Measurements from ENCODE around the genes OR1E1 and ASPA.

GRCh38 chr17:2179411-2180232, 124.0 kb downstream of the SMG6 start:
- PRO-cap, result no peak

DNA sequence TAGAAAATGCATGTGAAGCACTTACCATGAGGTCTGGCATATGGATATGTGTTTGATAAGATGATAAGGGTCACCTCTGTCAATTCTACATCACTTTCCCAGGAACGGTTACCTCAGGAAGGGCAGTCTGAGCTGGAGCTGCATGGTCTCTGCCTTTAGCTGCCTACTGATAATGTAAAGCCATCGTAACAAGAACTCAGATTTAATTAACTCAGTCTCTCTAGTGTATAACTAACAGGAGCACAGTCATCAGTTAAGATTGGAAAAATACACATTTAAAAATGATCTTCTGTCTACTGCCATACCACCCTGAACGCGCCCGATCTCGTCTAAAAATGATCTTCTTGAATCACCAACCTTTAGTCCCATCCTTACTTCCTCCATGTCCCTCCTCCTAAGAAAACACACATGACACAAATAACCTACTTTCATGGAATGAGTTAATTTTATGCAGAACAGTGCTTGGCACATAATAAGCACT, 114.9 kb downstream of the SMG6 start:
- PRO-cap, result no peak

DNA sequence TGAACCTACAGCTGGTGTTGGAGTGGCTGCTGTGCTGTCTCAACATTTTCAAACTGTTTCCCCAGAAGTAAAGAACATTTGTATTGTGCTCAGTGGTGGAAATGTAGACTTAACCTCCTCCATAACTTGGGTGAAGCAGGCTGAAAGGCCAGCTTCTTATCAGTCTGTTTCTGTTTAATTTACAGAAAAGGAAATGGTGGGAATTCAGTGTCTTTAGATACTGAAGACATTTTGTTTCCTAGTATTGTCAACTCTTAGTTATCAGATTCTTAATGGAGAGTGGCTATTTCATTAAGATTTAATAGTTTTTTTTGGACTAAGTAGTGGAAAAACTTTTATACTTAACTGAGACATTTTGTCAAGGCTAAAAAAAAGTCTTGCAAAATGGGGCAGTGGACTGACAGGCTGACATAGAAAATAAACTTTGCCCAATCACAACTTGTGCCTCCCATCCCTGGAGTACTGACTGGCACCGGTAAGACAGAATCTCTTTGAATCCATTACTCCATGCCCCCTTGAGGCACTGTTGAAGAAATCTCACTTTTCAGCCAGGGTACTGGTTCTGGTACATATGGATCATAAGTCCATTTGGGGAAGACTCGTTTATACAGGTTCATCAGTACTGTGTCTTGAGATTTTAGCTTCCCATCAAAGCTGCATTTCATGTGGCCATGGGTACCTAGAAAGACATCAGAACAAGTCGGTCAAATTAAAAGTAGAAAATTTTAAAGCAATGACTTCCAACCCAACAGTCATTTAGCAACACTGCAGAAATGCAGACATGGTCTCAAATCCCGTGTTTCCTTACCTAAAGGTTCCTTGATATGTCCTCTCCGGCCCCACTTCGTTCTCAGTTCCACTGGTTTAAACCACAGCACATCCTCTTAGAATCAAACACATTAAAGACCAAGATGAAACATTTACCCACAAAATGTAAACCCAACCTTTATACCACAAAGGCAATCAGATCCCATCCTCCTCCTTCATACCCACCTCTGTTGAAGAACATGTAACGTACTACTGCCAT, 12.2 kb downstream of the TSR1 start:
- PRO-cap, result no peak

- PRO-cap, result no peak
Observed at GRCh38 chr17:2335797-2336240, 438 bp downstream of the TSR1 start.

GRCh38 chr17:2395802-2396349, 5.0 kb downstream of the MNT start:
- PRO-cap, result bidirectional peak, plus-strand start at chr17:2396100, minus-strand start at chr17:2395892

DNA sequence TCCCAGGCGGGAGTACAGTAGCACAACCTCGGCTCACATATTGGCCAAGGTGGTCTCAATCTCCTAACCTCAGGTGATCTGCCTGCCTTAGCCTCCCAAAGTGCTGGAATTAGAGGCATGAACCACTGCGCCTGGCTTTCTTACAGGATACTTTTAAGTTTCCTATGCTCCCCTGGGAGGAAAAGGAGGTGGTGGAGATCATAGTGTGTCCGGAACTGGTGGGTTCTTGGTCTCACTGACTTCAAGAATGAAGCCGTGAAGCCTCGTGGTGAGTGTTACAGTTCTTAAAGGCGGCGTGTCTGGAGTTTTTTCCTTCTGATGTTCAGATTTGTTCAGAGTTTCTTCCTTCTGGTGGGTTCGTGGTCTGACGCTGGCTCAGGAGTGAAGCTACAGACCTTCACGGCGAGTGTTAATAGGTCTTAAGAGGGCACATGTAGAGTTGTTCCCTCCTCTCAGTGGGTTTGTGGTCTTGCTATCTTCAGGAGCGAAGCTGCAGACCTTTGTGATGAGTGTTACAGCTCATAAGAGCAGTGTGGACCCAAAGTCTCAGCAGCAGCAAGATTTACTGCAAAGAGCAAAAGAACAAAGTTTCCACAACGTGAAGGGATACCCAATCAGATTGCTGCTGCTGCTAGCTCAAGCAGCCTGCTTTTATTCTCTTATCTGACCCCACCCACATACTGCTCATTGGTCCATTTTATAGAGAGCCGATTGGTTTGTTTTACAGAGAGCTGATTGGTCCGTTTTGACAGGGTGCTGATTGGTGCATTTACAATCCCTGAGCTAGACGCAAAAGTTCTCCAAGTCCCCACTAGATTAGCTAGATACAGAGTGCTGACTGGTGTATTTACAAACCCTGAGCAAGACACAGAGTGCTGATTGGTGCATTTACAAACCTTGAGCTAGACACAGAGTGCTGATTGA, 19.5 kb upstream of the METTL16 start:
- PRO-cap, result no peak

GRCh38 chr17:2602104-2602492, 8.6 kb downstream of the PAFAH1B1 start:
- PRO-cap, result no peak

- PRO-cap, result no peak
Observed at GRCh38 chr17:2706931-2707614, 4.5 kb downstream of the CLUH start.

- PRO-cap, result unidirectional peak, minus-strand start at chr17:2724857
Observed at GRCh38 chr17:2724623-2725145, 13.1 kb upstream of the CLUH start.

GRCh38 chr17:2854327-2854743, 58.1 kb downstream of the RAP1GAP2 start:
- PRO-cap, result bidirectional peak, plus-strand start at chr17:2854494, minus-strand start at chr17:2854267

DNA sequence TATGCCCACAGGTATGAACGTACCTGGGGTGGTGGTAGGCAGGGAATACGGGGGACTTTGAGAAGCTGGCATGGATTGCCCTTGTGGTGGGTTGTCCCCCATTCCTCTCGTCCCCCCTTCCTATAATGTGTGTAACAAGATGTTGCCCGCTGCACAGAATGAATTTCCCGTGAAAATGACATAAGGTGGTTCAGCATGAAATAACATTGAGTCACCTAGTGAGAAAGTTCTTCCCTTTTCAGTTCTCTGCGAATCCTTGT, 58.8 kb downstream of the RAP1GAP2 start:
- PRO-cap, result no peak

DNA sequence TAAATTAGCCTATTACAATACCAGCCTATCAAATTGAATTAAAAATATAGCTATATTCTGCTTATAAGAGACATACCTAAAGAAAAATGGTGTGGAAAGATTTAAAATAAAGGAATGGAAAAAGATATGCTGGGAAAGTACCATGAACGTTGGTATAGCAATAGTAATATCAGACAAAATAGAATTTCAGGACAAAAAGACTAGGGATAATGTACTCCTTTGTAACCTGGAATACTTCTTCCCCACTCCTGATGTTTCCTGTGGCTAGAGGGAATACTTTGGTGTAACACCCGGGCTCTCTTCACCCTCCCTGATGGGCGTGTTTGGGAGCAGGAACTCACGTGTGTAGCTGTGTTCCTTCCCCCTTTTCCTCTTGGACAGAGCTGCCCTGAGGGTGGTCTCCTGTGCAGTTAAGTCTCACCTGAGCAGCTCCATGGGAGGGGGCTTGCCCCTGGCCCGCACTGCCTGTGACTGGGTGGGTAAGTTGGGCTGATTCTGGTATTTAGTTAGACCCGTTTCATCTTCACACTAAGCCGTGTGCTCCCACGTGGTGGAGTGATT, 88.0 kb downstream of the OR1D5 start:
- PRO-cap, result unidirectional peak, plus-strand start at position 313 of the sequence

DNA sequence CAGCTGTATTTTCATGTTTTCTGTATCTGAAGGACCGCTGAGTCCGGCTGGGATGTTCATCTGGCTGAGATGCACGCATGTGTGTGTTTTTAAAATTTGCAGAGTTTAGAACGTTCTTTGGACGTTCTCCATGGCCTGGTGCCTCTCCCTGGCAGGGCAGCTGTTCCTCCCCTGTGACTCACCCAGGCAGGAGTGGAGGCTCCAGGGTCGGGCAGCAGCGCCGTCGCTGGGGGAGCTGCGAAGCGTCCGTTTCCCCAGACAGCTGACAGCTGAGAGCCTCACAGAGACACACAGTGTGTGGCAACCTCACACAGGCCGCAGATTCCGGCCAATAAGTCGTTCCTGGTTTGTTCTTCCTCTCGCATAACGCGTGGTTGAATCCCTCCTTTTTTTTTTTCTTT, 80.6 kb downstream of the OR1D5 start:
- PRO-cap, result no peak

GRCh38 chr17:3398255-3398662, at the start of gene OR1E1:
OR1E1 (minus strand) TSS chr17:3398410.
- PRO-cap, result no peak

DNA sequence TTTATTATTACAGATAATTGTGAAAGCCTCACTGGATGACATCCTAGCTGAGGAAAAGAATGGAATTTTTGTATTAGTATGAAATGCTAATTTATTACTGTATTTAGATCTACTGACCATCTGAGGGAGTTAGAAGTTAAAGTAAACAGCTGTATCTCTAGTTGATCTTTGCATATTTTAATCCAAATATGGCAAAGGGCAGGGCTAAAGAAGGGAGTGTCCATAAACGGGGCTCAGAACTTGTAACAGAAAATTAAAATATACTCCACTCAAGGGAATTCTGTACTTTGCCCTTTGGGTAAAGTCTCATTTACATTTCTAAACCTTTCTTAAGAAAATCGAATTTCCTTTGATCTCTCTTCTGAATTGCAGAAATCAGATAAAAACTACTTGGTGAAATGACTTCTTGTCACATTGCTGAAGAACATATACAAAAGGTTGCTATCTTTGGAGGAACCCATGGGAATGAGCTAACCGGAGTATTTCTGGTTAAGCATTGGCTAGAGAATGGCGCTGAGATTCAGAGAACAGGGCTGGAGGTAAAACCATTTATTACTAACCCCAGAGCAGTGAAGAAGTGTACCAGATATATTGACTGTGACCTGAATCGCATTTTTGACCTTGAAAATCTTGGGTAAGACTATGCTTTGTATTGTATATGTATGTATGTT, at the start of gene ASPA:
Gene ASPA, plus strand, starts transcription at position 236 of the 671 bp plus-strand sequence.
- PRO-cap, result no peak

GRCh38 chr17:3693810-3694239, 2.1 kb downstream of the P2RX5 start:
- PRO-cap, result no peak

DNA sequence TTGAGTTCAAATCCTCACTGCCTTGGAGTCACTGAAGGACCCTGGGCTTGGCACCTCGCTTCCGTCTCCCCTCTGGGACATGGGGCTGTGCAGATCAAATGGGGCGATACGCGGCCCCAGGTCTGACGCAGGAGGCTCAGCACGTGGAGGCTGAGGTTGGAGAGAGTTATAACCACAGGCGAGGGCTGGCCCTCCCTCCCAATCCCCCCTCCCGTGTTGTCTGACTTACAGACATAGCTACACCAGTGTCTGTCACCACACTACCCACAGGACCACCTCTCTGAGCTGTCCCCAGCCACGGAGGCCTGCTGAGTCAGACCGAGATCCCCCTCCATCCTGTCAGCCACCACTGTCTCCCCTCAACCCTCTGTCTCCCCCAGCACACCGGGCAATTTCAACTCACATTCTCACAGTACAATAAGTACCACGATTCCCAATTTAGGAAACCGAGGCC, 4.6 kb downstream of the ITGAE start:
- PRO-cap, result no peak

- PRO-cap, result no peak
Observed at GRCh38 chr17:3903280-3904446, 10.8 kb upstream of the CAMKK1 start.

DNA sequence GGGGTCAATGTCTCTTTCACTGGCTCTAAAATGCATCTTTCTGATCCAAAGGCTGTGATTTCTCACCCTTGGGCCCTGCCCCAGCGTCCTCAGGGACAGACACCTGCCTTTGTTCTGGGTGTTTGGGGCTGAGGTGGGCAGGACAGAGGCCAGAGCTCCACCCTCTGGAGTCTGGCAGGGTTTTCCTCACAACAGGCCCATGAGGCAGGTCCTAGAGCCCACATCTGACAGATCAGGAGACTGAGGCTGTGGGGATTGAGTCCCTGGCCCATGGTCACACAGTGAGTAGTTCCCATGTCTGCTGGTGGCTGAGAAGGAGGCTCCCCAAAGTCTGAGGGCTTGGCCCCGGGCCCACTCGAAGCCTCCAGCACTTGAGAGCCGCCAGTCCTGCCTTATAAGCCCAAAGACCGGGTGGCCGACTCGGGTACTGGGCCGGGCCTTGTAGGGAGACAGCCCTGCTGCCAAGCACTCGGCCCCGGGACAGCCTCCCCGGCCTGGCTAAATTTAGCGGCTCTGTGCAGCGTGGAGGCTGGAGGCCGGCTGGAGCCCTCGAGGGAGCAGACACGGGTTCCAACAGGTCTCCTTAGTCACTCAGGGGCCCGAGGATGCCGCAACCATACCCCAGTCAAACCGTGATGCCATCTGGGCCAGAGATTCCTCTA, 2.6 kb upstream of the P2RX1 start:
- PRO-cap, result unidirectional peak, plus-strand start at position 523 of the sequence

DNA sequence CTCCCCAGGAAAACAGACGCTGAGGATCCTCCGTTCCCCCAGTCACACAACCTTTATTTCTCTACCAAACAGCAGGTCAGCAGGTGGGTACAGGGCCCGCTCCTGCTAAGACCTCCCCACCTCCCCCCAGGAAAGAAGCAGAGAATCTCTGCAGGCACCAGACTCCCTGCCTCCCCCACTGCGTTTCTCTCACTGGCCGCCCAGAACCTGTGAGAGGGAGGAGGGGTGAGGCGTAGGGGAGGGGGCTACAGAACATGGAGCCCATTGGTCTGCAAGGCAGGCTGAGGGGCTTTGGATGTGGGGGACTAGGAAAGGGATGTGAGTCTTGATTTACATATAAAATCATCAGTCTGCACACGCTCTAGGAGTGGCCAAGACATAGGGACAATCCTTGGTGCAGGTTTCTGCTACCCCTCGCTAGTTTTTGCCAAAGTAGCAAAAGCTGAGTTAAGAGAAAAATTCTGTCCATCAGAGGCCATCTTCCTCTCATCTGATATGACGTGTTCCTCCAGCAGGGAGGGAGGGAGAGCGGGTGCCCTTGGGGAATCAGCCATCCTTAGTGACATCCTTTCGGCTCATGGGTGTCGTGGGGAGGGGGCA, 7.7 kb upstream of the P2RX1 start:
- PRO-cap, result no peak